Pulmonary artery (tissue), 1 donor: ENCODE data around the genes F11R, USP21, FCER1G and CFAP126.

- PRO-cap, result no peak
Observed at GRCh38 chr1:160549121-160549786, 26.2 kb upstream of the SLAMF6 start.

DNA sequence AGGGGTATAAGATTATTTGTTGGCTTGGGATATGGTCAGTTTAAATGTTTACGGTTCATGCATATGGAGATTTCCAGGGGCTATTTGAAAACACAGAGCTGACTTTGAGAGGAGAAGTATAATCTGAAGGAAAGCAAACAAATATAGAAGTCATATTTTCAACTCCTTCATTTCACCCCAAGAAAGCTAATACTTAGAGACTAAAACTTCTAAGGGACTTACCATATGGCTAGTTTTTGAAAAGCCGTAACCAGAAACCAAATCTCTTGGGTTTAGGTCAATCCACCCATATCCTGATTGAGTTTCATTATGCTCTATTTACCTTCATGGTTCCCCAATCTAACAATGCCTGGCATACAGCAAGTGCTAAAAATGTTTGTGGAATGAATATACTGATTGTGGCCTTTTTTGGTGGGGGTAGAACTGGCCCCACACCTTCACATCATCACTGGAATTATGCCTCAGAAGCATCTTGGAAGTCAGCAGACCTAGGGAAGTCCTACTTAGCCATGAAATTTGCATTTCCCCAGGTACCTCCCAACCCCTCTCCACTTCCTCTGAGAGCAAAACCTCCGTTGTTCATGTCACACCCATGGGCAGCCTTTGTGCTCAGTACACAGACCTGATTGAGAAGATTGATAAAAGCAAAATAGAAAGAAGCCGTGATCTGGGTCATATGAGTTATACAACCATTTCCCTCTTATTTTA lies 17.7 kb upstream of the SLAMF1 start:
- PRO-cap, result no peak

DNA sequence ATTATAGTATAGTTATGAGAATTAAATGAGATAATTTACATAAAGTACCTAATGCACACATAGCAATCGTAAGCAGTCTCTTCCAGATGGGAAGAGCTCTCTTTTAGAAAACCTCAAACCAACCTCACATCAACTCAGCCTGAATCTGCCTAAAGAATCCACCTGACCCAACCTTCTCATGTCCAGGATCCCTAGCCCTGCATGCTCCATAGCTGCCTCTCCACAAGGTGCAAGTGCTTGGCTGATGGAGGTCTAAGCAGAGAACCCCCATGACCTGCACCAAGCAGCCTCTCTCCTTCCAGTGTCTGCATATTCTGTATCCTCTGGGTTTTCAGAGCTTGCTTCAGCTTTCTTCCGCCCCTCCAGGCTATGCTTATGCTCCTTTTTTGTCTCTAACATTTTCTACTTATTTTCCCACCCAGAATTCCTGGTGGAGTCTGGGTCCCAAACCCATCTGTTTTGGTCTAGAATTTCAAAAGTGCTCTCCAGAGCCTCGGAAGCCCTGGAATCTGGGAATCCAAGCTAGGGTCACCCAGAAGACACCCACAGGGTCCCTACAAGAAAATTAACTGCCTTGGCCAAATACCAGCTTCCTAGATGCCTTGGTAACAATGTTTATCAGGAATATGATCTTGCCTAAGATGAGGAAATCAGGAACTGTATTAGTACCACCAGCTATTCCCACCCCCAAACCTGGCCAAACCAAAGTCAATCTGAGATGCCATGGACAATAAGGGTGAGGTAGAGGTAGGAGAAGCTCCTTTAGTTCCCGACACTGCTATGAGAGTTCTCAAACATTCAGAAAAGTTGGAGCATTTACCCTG lies 2.6 kb downstream of the LY9 start:
- PRO-cap, result no peak

- PRO-cap, result no peak
Observed at GRCh38 chr1:161011922-161012516, 8.9 kb downstream of the F11R start.

DNA sequence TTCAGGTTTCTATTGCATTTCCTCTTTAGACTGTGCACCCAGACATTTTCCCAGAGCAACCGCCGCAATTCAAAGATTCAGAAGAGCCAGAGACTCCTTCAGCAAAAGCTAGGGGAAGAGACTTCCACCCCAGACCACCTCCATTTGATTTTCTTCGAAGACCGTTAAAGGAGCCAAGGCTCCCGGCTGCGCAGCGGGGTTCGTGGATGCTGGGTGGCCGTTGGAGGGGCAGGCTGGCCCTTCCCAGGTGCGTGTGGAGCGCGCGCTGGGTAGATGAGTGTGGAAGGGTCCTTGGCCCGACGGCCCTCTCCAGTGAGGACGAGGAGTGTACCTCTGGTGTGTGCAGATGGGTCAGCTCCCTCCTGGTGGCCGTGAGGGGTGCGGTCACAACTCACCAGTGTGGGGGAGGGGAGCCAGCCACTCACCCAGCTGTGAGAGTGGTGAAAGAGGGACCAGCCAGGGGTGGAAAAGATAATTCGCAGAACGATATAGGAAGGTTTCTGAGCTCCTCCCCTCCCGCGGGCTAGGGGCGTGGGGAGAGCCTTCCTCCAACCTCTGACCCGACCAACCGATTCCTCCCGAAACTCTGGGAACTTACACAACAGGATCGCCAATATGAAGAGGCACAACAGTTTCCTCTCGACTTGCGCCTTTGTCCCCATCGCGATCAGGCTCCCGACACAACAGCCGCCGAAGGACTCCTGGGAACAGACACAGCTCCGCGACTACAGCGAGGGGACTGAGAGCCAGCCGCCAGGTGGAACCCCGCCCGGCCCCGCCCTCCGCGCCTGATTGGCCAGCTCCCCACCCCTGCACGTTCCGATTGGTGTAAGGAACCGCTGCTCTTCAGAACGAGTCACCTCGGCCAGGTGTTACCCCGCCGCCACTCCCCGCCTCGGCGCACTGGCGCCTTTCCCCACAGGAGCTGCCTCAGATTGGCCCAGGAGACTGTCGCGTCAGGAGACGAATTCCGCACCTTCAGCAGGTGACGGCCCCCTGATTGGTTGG lies at the start of gene F11R:
TSS of gene F11R (minus strand) at position 741 of the 1,008 bp plus-strand sequence.
- PRO-cap, result unidirectional peak, minus-strand start at position 713 of the sequence; bidirectional peak, plus-strand start outside the sequence, minus-strand start at position 905 of the sequence

GRCh38 chr1:161037390-161038166 lies 1.2 kb downstream of the TSTD1 start:
- PRO-cap, result no peak

DNA sequence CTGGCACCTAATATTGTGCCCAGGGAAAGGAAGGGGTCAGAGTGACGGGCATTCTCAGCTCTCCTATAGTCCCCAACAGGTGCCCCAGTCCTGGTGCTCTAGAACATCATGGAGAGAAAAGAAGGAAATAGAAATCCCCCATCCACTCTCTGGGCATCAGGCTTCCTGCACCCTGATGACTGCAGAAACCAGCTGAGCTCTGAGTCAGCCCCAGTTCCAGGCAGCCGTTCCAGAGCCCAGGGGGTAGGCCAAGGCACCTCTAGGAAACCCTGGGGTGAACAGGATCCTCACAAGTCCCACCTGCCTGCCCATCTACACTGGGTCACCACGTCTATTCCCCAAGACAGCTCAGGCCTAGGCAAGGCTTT lies 777 bp downstream of the NECTIN4 start:
- PRO-cap, result no peak

DNA sequence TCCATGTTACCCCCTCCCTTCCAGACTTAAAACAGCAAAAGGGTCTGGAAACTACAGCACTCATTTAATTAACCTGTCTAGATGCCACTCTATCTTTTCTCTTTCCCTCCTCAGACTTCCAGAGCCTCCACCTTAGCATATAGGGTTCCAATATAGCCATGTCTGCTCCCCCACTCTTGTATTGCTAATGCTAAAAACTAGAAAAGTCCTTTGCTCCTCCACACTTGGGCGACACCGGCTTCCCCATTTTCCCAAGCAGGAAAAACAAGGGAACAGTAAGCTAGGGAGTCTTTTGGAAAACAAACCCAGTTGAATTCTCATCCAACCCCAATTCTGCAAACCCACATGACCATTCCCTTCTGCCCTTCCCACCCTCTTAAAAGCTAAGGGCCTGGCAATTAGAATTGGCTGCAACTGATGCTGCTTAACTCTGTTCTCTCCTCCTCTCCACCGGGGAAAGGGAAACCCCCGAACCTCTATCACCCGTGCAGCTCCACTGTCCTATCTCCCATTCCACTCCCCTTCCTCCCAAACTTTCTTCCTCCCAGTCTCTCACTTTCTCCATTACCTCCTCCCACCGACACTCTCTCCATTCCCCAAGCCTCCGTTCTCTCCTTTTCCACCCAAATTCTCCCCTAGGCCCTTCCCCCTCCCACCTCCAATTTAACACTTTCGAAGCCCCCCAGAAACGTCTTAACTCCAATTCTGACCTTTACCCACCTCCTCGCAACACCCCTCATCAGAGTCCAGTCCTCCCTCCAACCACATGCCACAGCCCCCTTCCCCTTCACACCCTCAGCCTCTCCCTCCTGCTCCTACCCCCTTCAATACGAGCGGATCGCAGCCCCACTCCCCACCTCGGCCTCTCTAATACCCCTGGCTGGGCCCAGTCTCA lies 834 bp downstream of the DEDD start:
- PRO-cap, result no peak

- PRO-cap, result bidirectional peak, plus-strand start at chr1:161159520, minus-strand start at chr1:161159398
Observed at GRCh38 chr1:161158916-161159599, at the start of gene USP21. Gene USP21, plus strand, starts transcription at chr1:161159500.

- PRO-cap, result no peak
Observed at GRCh38 chr1:161172783-161173825, 4.2 kb downstream of the B4GALT3 start.

DNA sequence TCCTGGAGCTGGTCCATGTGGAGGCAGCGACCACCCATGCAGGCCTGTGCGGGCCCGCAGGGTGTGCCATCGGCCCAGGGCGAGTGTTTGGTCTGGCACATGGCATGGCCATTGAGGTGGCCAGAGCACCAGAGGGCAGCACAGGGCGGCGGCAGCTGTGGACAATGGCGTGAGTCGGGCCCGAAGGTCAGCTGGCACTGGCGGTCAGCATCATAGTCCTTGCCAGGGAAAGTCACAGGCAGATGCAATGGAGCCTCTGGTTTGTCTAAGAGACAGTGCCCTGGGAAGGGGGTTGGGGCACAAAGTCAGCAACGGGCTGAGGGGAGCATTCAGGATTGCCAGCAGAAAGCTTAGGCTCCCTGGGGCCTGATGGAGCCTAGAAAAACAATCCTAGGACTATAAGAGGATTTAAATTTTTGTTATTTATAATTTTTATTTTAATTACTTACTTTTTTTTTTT lies 4.9 kb downstream of the ADAMTS4 start:
- PRO-cap, result no peak

- PRO-cap, result no peak
Observed at GRCh38 chr1:161197744-161198168, 1.1 kb downstream of the ADAMTS4 start.

- PRO-cap, result no peak
Observed at GRCh38 chr1:161201037-161201200, 1.2 kb upstream of the NDUFS2 start.

DNA sequence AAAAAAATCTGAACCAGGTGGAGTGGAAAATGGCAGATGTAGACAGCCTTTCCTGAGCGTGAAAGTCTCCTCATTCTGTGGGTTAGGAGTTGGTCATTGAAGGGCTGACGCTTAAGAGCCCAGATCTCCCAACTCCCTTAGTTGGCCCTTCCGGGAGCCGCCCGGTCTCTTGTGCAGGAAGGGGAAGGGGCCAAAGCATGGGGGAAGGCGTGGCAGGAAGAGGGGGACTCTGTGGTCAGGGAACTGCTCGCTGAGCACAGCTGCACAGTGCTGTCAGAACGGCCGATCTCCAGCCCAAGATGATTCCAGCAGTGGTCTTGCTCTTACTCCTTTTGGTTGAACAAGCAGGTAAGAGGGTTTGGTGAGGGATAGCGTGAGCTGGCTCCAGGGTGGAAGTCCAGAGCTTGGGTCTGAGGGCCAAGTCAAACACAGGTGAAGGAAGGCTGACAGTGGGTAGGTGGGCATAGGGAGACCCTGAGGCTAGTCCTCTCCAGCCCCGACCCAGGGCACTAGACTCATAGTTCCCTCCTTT lies at the start of gene FCER1G:
TSS of gene FCER1G (plus strand) at position 273 of the 532 bp plus-strand sequence.
- PRO-cap, result unidirectional peak, plus-strand start at position 226 of the sequence; unidirectional peak, plus-strand start at position 276 of the sequence

- PRO-cap, result no peak
Observed at GRCh38 chr1:161261023-161261272, 2.4 kb downstream of the PCP4L1 start.

DNA sequence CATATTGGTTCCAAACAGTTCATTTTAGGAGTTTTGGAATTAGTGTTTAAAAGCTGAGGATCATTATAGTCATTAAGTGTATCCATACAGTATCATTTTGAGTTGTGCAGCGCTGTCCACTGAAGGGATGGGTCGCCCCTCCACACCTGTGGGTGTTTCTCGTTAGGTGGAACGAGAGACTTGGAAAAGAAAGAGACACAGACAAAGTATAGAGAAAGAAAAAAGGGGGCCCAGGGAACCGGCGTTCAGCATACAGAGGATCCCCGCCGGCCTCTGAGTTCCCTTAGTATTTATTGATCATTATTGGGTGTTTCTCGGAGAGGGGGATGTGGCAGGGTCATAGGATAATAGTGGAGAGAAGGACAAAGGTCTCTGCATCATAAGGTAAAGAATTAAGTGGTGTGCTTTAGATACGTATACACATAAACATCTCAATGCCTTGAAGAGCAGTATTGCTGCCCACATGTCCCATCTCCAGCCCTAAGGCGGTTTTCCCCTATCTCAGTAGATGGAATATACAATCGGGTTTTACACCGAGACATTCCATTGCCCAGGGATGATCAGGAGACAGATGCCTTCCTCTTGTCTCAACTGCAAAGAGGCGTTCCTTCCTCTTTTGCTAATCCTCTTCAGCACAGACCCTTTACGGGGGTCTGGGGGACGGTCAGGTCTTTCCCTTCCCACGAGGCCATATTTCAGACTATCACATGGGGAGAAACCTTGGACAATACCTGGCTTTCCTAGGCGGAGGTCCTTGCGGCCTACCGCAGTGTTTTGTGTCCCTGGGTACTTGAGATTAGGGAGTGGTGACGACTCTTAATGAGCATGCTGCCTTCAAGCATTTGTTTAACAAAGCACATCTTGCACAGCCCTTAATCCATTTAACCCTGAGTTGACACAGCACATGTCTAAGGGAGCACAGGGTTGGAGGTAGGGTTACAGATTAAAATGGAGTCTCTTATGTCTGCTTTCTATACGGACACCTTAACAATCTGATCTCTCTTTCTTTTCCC lies 1.7 kb downstream of the SDHC start:
- PRO-cap, result no peak

- PRO-cap, result no peak
Observed at GRCh38 chr1:161367330-161368168, at the start of gene CFAP126. Gene CFAP126, minus strand, starts transcription at chr1:161367876.

DNA sequence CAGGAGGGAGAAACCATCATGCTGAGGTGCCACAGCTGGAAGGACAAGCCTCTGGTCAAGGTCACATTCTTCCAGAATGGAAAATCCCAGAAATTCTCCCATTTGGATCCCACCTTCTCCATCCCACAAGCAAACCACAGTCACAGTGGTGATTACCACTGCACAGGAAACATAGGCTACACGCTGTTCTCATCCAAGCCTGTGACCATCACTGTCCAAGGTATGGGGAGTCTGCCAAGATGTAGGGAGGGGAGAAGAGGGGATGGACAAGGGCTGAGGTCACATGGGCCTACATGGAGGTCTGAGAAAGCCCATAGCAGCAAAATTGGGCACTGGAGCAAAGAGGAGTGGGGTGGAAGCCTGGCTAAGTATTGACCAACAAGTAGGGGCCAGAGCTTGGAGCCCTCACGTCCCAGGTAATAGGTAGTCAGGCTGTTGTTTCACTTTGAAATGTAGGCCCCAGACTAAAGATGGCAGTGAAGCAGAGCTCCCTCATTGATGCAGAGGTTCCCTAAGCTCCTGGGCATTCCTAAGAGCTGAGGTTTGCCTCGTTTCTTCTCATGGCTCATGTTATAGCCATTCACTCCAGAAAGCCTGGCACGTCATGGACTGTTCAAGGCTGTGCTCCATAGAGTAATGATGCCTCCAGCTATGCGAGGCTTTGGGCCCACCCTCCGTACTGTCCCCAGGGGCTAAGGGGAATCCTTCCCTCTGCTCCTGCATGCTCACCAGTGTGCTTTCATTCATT lies 4.8 kb downstream of the FCGR2A start:
- PRO-cap, result no peak

- PRO-cap, result unidirectional peak, plus-strand start at chr1:161525118; unidirectional peak, minus-strand start at chr1:161525497
Observed at GRCh38 chr1:161524764-161525921, 803 bp downstream of the HSPA6 start.

GRCh38 chr1:161539666-161540615 lies 9.7 kb downstream of the FCGR3A start:
- PRO-cap, result no peak